Ureter (tissue), 1 donor: ENCODE measurements around a stretch of chr6.

GRCh38 chr6:104450414-104450708, 409.4 kb downstream of the HACE1 start:
- PRO-cap: no peak

DNA sequence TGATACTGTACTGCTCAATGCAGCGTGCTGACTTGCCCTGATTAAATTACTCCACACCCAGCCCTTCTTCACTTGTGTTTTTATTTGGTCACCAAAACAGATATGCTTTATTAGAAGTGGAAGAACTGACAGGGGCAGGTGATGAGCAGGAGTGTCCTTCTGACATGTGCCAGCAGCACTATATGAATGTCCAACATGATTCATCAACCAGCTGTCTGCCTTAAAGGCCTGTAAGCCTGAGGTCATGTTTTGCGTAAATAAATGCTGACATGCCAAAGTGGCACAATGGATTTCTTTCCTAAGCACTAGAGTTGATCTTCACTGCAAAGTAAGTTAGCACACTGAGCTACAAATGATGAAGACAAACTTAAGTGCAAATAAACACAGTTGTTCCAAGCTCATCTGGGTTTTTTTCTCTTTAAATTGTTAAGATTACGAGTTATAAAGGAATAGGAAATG, 15.3 kb downstream of the POPDC3 start:
- PRO-cap: no peak

- PRO-cap: no peak
These were observed 13.4 kb downstream of the PREP start for GRCh38 chr6:105389454-105389939.

DNA sequence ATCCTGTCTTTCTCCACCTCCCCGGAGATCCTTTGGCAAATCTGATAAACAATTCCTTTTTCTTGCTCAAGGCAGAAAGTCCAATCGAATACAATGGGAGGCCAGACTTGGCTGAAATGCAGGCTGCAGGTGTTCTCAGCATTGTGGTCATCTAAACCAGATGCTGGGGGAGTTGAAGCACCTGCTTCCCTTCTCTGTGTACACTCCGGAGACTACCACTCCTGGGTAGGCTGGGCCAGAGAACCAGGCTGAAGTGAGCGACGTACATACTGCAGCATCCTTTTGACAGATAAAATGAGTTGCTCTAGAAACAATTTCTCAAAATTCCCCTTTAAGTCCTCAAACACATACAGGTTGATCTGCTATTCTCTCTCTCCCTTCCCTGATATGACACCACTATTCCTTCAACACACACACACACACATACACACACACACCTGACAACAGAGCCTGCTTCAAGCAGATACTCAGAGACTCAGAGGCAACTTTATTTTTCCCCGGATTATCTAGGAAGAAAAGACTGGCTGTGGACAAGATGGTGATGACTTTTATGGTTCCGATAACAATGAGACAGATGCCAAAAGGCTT, 82.7 kb upstream of the PREP start:
- PRO-cap: no peak

DNA sequence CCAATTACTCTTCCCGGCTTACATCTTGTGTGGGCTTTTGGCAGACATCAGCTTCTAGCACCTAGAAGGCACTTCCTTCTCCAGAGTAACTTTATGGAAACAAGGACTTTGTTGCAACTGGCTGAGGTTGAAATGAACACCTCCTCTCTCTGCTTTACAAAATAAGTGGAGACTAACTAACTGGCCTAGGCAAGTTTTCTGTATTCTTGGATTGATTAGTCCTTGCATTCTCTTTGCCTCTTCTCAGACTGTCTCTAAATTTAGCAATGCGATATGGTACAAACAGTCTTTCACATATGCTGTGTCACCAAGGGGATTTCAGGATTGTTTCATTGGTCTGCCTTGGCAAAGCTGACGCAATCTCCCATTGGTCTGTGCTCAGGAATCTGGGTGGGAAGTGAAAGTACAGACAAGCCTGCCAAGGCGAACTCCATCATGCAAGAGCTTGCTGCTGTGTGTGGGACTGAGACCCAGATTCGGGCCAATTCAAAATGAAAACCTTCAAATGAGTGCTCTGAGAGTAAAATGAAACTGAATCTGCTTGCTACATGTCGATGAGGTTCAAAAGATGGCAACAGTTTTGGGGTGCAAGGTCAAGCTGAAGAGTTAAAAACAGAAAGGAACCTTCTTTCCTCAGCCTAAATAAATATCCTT, 198.6 kb upstream of the PREP start:
- PRO-cap: no peak

DNA sequence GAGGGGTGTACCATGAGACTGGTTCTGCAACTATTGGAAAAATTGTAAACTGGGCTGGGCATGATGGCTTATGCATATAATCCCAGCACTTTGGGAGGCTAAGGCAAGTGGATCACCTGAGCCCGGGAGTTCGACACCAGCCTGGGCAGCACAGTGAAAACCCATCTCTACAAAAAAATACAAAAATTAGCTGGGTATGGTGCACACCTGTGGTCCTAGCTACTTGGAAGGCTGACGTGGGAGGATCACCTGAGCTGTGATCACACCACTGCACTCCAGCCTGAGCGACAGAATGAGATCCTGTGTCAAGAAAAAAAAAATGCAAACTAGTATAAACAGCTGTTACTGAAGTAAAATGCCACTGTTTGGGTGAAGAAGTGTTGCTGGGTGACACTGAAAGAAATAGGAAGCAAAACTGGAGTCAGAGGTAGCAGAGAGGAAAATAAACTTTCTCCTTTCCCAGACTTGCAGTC, 241.1 kb upstream of the PREP start:
- PRO-cap: no peak

- PRO-cap: no peak
These were observed 216.2 kb upstream of the PRDM1 start for GRCh38 chr6:105869873-105870324.

DNA sequence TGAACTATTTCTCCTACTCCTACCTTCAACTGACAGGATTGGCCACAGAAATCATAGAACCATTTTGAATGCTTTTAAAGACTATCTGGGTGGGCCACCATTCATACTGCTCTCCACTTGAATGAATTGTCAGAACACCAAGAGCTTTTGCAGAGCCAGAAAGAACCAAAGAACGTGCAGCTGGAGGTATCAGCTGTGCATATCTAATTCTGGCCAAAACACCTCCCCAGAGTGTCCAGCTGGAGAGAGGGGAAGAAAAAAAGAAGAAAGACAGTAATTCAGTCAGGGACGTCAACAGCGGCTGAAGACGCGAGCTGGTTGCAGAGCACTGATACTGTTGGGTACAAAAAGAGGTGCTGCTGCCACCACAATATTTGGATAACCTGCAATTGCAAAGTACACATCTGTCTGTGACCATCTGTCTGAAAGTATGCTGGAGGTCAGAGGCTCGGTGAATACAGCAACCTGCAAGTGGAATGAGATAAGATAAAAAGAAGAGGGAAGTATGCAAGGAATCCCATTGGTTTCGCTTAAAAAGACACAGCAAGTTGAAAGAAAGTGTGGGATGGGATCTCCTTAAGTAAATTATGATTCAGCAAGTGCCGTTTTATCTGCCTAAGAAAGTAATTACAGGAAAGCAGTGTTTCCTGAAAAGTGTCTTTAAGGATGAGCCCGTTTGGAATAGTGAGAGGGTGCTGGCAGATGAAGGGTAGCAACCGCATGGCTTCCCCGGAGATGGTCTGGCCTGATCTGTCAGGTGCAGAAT, 190.0 kb upstream of the PRDM1 start:
- PRO-cap: no peak

GRCh38 chr6:106097049-106098375, 11.4 kb downstream of the PRDM1 start:
- PRO-cap: no peak

GRCh38 chr6:106098376-106099101, 12.4 kb downstream of the PRDM1 start:
- PRO-cap: no peak

DNA sequence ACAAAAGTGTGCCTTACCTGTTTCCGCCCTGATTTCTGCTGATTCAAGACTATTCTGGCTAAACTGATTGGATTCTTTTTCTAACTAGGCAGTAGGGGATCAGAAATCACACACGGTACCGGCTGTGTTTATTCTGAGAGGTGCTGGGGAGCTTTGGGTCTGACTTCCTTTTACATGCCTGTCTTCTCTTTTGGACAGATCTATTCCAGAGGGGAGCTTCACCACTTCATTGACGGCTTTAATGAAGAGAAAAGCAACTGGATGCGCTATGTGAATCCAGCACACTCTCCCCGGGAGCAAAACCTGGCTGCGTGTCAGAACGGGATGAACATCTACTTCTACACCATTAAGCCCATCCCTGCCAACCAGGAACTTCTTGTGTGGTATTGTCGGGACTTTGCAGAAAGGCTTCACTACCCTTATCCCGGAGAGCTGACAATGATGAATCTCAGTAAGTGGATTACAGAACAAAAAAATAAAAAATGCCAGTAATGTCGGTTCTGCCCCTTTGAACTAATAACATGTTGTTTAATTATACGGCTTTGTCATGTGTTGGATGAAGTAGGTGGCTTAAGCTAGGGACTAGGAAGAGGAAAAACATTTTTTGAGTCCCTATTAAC, 13.1 kb downstream of the PRDM1 start:
- PRO-cap: no peak

- PRO-cap: no peak
These were observed 43.5 kb downstream of the PRDM1 start for GRCh38 chr6:106129518-106130066.

GRCh38 chr6:106511433-106512039, 117.8 kb downstream of the RTN4IP1 start:
- PRO-cap: no peak

DNA sequence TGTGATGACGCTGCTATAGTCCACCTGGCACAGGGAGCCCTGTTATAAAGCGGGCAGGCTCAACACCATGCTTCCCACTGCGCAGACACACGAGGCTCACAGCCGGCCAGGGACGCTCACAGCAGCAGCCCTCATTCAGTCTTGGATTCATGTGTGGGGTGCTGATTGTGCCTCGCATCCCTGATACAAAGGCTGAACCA, 54.2 kb downstream of the RTN4IP1 start:
- PRO-cap: no peak

GRCh38 chr6:106666567-106667302, 37.4 kb downstream of the QRSL1 start:
- PRO-cap: no peak

- PRO-cap: no peak
These were observed 157.7 kb downstream of the QRSL1 start for GRCh38 chr6:106786851-106787607.

GRCh38 chr6:106787608-106788291, 158.4 kb downstream of the QRSL1 start:
- PRO-cap: no peak

- PRO-cap: no peak
These were observed 103.5 kb downstream of the CD24 start for GRCh38 chr6:106871102-106871398.

DNA sequence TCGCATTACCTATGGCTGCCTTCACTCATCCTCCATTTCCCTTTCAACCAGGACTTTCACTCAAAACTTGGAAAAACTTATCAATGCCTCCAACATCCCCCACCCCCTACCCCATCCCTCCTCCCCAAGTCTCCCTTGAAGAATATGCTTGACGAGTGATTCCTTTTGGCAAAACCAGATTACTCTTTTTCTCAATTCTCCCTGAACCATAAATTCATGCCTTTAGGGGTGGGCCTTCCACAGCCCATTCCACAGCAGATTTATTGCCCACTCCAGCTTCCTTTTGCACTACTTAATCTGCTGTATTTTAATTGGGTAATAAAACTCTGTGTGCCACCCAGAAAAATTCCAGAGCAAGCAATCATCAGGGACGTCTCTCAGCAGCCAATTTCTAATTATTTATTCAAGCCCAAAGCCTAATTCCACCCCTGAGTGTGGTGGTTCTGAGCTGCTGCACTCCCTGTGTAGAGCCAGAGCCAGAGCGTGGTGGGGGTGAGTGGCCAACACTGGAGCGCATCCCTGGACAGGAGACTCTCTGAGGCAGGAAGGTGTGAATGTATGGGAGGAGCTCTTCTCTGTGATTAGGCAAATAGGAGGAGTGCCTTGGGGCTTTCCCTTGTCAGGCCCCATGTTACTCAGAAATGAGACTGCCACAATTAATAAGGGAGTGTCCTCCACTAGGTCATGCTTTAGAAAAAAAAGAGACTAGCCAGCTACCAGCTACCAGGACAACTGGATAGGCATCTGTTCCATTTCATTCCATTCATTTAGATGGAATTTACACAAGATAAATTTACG, 66.2 kb downstream of the CD24 start:
- PRO-cap: no peak

DNA sequence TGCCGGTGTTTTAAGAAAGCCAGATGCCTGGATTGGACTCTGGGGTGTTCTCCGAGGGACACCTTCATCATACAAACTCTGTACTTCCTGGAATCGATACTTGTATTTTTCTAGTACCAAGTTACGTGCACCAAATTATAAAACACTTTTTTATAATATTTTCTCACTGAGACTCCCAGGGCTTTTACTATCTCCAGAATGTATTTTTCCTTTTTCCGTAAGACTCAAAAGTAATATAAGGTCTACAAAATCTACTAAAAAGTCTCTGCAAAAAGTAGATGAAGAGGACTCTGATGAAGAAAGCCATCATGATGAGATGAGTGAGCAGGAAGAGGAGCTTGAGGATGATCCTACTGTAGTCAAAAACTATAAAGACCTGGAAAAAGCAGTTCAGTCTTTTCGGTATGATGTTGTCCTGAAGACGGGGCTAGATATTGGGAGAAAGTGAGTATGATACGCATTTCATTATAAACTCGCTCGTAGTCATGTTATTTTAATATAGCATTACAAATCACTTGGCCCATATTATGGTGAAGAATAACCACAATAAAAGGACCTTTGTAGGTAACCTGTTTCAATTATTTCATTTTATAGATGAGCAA, 11.9 kb downstream of the MTRES1 start:
- PRO-cap: no peak